Melanocyte of skin (primary cell): ENCODE data around the genes AP3S1, LVRN and ARL14EPL.

GRCh38 chr5:113292904-113293637 lies 141.7 kb downstream of the TSSK1B start:
- CAGE, long polyA plus RNA, 2 experiments, result no peak in any of the 2 experiments

GRCh38 chr5:115392746-115393143 lies 96.3 kb upstream of the CCDC112 start:
- CAGE, long polyA plus RNA, 2 experiments, result no peak in any of the 2 experiments

DNA sequence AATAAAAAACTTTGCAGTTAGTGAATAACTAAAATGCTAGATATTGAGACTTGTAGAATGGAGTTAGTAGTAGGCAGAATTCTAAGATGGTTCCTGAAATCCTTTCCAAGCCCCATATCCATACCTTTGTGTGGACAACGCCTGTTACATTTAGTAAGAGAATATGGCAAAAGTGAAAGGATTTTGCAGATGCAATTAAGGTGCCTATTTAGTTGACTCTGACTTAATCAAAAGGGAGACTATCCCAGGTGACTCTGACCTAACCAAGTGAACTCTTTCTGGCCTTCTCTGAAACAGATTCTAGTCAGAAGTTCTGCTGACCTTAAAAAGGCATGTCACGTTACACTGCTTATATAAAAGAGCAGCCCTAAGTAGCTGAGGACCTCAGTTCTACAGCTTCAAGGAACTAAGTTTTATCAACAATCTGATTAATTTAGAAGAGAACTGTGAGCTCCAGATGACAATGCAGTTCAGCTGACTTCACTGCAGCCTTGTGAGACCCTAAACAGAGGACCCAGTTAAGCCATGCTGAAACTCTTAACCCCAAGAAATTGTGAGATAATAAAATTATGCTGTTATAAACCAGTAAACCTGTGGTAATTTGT lies 5.7 kb upstream of the TICAM2 start:
- CAGE, long polyA plus RNA, 2 experiments, result no peak in any of the 2 experiments

DNA sequence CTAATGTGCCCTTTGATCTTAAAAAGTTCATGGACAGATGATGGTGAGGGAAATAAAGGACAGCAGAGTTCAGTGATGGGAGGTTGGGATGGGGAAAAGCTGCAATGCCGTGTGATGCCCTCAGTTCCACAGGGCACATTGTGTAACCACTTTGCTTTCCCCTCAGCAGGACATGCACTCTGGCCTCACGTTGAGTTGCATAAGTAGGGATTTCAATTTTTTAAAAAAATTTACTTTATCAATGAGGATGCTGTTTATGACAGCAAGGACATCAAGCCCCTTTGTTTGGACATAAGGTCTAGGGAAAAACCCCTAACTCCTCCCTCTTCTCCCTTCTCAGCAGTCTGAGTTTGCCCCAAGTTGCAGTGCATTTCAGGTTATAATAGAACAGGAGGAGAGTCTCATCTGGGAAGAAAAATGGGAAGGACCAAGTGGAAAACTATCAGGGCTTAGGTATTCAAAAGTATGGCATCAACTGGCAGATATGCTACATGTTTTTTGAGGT lies 83.1 kb upstream of the TMED7 start:
- CAGE, long polyA plus RNA, 2 experiments, result no peak in any of the 2 experiments

DNA sequence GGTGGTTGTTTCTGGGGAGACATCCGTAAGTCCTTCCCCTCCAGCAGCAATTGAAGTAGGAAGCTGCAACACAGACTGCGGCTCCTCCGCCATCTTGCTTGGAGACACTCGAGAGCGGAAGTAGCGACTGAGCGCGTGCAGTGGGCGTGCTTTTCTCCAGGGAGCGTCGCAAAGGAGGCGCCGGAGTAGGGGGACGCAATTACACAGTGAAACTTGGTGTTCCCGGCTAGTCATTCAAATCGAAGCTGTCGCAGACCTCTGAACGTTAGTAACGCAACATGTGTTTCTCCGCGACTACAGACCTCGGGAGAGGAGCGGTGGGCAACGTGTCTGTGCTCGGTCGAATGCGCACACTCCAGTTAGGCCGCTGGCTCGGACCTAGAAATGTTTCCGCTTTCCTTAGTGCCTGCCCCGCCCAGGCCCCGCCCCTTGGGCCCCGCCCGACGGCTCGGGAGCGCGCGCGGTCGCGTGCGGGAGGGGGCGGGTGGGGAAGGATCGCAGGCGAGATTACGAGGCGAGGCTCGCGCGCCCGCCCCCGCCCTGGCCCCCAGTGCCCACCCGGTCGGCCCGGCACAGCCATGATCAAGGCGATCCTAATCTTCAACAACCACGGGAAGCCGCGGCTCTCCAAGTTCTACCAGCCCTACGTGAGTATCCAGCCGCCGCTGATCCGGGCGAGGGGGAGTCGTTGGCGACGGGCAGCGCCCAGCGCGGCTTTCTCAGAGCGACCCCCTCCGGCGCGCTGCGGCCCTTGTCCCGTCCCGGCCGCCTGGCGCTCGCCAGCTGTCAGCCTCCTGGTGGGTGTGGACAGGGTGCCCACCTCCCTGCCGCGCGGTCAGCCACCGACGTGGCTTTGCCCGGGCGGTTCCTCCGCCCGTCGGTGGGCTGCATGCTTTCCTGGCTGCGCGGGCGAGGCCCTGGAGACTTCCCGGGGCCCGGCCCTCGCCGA lies at the start of gene AP3S1:
Gene AP3S1 (plus strand): TSS at position 476 of the 949 bp plus-strand sequence.
- CAGE, long polyA plus RNA, 2 experiments, result no peak in any of the 2 experiments

DNA sequence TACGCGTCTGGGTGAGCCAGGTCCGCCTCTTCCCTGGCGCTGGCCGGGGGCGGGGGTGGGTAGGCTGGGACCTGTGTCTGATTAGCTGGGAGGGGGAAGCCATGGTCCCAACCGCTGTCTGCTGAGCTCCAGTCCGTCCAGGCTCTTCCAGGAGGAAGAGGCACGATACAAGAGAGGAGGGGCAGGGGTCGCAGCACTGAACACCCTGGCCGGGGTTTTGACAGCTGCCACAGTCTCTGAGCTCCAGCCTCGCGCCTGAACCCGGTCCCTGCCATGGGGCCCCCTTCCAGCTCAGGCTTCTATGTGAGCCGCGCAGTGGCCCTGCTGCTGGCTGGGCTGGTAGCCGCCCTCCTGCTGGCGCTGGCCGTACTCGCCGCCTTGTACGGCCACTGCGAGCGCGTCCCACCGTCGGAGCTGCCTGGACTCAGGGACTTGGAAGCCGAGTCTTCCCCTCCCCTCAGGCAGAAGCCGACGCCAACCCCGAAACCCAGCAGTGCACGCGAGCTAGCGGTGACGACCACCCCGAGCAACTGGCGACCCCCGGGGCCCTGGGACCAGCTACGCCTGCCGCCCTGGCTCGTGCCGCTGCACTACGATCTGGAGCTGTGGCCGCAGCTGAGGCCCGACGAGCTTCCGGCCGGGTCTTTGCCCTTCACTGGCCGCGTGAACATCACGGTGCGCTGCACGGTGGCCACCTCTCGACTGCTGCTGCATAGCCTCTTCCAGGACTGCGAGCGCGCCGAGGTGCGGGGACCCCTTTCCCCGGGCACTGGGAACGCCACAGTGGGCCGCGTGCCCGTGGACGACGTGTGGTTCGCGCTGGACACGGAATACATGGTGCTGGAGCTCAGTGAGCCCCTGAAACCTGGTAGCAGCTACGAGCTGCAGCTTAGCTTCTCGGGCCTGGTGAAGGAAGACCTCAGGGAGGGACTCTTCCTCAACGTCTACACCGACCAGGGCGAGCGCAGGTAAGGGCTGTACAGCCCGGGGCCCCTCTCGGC lies at the start of gene LVRN:
Gene LVRN (plus strand): TSS at position 131 of the 1,001 bp plus-strand sequence.
- CAGE, long polyA plus RNA, 2 experiments, result no peak in any of the 2 experiments

- CAGE, long polyA plus RNA, 2 experiments, result no peak in any of the 2 experiments
Measured at GRCh38 chr5:116032273-116032666, at the start of gene ARL14EPL. ARL14EPL (plus strand) TSS chr5:116032472.

DNA sequence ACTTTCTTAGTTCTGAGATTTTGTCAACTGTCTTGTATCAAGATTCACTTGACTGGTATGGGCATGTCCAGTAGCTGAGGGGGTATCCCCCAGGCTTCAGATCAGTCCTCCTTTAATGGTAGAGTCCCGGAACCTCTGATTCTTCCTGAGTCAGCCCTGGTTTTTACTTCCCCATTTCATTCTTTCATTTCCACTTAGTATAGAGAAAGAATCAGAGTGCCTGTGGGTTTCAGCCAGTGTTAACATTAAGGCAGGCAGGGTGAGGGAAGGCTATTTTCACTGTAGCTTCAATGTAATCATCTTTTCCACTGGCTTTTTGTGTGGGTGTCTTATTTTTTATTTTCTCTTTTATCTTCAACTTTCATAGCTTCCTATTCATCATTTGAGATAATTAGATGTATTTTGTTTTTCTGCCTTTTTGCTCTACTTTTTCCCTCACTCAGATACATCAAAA lies 8.3 kb upstream of the COMMD10 start:
- CAGE, long polyA plus RNA, 2 experiments, result no peak in any of the 2 experiments

DNA sequence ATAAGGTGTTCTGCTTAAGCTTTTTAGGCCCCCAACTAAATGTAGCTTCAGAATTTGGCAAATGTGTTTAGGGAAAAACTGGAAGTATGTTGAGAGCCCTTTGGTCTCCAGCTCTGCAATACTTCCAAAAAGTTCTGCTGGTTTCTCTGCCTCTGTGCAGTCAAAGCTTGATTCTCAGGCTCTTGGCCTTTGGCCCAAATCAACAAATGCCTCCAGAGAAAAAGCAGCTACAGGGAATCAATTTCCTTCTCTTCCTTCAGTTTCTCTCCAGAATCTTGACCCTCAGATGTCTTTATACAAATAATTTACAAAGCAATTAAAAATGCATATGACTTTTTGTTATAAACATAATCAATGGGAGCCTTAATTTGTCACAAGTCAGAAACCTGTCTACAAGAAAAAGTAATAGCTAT lies 235.7 kb downstream of the COMMD10 start:
- CAGE, long polyA plus RNA, 2 experiments, result no peak in any of the 2 experiments

DNA sequence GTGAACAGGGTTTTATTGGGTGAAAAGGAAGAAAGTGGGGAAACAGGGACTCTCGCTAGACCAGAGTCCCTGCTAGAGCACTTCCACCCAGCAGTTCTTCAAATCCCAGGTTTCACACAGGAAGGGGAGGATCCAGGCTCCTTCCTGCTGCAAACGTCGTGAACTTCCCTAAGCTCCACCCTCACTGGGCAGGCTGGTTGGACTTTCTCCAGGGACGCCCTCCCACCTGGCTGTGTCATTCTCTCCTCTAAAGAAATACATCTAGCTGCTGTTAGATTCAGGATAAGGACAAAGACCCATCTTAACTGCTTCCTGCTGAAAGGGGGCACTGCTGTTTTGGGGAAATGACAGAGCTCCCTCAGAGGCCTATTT lies 230.7 kb downstream of the SEMA6A start:
- CAGE, long polyA plus RNA, 2 experiments, result no peak in any of the 2 experiments

- CAGE, long polyA plus RNA, 2 experiments, result no peak in any of the 2 experiments
Measured at GRCh38 chr5:116348326-116349022, 226.1 kb downstream of the SEMA6A start.

- CAGE, long polyA plus RNA, 2 experiments, result no peak in any of the 2 experiments
Measured at GRCh38 chr5:116495158-116495910, 79.3 kb downstream of the SEMA6A start.

DNA sequence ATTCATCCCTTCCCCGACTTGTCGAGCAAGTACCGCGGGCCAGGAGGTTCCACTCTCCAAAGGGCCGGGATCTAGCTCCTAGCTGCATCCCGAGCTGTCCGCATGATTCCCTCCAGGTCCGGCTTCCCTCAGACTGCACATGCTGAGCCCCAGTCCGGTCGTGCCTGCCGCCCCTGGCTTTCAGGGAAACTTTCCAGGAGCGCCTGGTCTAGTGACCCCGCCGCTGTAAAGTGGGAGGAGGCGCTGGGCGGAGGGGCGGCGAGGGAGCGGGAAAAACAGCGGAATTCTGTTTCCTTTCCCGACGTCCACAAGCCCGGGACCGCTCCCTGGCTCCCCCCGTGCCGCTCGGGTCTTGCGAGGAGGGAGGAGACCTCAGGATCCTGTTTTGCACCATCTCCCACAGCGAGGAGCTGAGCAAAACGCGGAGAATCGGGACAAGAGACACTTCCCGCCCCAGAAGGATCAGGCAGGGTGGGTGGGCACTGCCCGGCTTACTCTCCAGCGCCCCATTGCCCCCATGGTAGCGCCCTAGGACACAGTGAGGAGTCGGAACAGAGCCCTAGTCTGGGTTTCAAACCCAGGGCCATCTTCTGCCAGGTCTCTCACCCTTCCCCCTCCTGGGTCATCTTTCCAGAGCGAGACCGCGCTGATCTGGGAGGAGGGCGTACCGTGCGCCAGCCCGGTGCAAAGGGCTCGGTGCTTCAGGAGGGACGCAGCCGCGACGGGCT lies 1.8 kb downstream of the SEMA6A start:
- CAGE, long polyA plus RNA, 2 experiments, result no peak in any of the 2 experiments

DNA sequence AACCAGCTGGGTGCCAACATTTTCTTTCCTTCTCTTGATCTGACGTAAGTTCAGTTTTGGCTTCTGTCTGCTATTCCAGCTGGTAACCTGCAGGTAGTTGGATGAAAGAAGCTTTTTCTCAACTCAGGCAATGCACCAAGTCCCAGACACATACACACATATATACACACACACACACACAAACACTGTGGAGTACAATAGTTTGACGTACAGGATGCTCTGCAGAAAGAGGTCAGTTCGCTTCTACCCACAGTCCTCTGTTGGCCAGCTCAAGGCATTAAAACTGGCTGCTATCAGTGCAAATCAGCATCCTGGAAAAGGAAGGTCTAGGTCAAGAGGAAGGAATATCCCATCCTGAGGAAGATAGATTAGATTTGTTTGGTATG lies 214.3 kb upstream of the SEMA6A start:
- CAGE, long polyA plus RNA, 2 experiments, result no peak in any of the 2 experiments

GRCh38 chr5:118561951-118562320 lies 426.4 kb downstream of the DTWD2 start:
- CAGE, long polyA plus RNA, 2 experiments, result no peak in any of the 2 experiments

DNA sequence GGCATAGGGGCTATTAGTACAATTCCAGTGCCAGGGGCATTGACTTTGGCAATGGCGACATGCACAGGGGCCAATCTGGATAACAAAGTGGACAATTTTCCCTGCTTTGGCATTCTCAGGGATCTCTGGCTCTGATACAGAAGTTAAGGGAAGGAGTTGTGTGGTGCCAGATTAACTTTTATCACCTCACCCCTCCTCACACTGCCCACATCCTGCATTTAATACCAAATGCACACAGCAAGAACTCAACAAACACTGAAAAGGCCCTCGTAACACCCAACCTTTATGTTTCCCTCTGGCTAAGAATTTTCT lies 84.3 kb upstream of the TNFAIP8 start:
- CAGE, long polyA plus RNA, 2 experiments, result no peak in any of the 2 experiments

DNA sequence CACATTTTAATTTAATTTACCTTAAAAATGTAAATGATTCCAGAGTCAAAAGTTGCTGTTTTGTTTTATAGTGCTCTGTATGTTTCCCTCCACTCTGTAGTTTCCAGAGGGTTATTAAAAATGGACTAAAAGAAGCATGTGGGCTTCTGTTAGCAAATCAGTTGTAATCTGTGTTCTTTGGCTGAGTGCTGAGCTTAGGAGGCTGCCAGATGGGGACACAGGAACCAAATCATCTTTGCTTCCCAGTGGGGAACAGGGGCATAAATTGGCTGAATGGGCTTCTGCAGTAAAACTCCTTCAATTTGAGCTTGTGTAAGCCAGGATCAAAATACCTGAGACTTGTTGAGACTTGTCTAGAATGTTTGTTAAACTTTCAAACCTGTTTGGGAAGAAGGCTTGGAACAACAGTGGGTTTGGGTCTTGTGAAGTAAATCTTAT lies 32.3 kb upstream of the TNFAIP8 start:
- CAGE, long polyA plus RNA, 2 experiments, result no peak in any of the 2 experiments

DNA sequence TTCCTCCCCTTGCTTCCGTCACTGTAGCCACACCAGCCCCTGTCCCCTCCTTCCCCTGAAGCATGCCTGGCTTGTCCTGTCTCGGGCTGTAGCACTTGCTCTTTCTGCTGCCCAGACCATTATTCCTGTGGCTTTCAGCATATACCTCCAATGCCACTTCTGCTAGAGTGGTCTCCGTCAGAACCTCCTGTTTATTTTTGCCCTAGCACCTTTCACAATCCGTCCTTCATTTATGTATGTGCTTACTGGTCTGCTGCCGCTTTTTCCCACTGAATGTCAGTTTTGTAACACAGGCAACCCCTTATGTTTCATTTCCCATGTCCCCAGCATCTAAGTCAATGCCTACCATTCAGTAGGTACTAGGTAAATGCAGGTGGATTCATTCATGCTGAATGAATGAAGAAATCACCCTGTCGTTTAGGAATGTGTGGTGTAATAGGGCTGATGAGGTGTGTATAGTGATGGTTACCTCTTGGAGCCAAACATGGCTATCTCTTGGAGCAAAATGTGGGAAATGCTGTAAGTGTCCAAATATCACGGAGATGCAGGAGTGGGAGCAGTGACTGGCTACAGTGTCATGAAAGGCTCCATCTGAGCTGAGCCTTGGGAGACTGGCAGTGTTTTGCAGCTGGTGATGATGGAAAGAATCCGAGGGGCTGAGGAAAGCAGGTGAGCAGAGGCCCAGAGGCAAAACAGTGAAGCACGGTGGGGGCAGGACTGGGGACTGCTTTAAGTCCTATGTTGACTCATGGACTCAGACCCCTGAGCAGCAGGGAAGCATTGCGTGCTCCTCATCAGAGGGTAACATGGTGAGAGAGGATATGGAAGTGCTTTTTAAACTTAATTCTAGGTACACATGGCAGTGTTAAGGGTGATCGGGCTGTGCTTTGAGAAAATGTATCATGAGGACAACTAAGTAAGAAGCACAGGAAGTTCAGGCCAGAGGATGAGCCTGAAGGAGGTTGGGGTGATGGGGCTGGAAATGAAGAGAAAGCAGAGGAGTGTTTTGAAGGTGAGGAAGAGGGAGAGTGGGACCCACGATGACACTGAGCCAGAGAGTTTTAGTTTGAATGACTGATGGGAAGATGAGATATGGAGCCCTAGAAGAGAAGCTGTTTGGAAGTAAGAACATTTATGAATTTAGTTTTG lies 29.7 kb upstream of the TNFAIP8 start:
- CAGE, long polyA plus RNA, 2 experiments, result no peak in any of the 2 experiments

DNA sequence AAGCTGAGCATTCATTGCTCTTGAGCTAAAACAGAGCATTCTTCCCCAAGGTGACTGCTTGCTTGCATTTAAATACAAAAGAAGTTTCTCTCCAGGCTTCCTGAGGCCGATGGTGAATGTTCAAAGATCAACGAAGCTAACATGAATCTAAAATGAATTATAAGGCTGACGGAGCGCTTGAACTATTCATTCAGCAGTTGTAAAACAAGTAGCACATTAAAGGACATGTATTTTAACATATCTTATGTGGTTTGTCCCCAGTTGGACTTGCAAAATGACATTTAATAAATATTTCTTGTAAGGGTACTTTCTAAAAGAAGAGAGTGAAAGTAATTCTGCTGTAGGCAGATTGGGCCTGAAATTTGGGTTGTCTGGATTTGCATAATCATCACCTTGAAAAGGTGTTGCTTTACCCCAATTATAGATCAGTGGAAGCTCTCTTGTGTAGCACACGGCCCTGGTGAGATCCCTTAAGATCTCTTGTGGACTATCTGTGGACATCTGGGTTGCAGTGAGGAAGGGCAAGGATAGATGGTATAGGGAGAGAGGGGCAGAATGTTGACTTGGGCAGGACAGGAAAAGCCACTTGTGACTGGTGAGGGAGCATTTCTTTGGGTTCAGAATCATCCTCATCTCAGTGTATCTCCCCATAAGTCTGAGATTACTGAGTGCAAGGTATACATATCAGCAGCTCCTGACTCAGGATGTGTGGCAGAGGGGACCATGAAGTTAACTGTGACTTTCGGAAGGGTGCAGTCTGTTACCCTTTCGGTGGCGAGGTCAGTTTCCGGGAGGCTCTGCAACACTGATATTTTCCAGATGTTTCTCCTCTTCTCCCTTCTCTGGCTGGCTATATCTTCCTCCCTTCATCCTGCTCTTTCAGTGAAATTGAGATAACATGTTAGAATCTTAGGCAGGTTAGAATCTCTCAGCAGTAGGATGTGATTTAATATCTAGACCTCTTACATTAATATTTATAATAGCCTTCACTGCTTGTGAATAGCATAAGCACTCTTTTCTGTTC lies 2.0 kb upstream of the TNFAIP8 start:
- CAGE, long polyA plus RNA, 2 experiments, result no peak in any of the 2 experiments

- CAGE, long polyA plus RNA, 2 experiments, result no peak in any of the 2 experiments
Measured at GRCh38 chr5:119357922-119358121, 2.0 kb downstream of the TNFAIP8 start.